ENCODE measurements around the genes HP and PMFBP1.

DNA sequence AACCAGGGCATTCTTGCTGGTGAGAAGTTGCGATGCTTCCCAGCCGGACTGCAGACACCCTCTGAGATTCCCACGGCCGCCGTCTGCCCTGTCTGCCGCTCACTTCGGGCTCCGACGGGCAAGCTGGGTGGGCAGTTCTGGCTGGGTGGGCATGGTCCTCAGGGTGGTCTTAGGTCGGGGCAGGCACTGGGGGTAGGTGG lies 592 bp downstream of the IL34 start:
- PRO-cap, 7 experiments: no peak in any of the 7 experiments

GRCh38 chr16:70708405-70708841 lies 22.6 kb upstream of the MTSS2 start:
- PRO-cap, 7 experiments: no peak in any of the 7 experiments

- PRO-cap, 7 experiments: no peak in any of the 7 experiments
Observed at GRCh38 chr16:70726963-70727281, 41.1 kb upstream of the MTSS2 start.

DNA sequence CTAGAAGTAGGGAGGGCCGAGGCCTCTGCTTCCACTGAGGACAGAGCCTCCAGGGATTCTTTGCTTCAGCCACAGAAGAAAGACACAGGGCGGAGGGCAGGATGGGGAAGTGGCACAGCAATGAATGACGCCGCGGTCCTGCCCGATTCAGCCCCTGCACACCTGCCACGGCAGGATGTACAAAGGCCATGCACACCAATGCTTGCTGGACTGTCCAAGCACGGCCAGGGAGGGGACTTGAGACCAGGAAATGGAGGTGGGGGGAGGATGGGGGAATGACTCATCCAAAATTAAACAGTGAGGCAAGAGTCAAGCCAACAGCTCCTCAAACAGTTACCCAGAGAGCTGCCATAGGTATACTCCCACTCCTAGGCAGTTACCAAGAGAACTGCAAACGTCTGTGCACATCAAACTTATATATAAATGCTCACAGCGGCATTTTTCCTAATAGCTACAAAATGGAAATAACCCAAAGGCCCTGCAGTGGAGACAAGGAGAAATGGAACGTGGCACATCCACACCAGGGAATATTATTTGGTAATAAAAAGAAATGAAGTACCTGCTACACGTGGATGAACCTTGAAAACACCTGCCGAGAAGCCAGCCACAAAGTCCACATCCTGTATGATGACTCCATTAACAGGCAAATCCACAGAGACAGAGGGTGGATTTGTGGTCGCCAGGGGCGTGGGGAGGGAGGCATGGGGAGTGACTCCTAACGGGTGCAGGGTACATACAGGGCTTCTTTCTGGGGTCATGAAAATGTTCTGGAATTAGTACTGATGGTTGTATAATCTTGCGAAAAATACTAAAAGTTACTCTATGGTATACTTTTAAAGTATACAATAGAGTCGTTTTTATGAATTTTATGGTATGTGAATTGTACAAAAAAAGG lies 54.1 kb downstream of the VAC14 start:
- PRO-cap, 7 experiments: no peak in any of the 7 experiments

- PRO-cap, 7 experiments: peak in 1 of 7 experiments; most common plus-strand start chr16:71426485 (in 1); most common minus-strand start chr16:71426426 (in 1)
Observed at GRCh38 chr16:71425767-71427142, 15.6 kb downstream of the TLE7 start.

DNA sequence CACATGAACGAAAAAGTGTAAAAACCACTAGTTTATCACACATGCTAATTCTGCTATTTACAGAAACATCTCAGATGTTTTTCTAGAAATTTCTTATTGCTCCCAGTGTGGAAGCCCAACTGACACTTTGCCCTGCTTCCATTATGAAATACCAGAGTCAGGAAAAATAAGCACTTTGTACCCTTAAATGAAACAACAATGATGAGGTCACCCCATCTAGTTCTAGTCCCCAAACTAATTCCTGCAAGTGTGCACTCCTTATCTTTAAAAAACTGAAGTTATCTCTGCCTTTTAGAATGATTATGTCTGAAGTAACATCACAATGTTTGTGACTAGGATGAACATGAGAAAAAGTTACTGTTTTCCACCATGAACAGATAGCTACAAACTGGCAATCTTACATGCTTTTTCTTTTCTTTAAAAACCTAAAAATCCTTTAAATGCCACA lies 18.6 kb downstream of the TAT start:
- PRO-cap, 7 experiments: no peak in any of the 7 experiments

DNA sequence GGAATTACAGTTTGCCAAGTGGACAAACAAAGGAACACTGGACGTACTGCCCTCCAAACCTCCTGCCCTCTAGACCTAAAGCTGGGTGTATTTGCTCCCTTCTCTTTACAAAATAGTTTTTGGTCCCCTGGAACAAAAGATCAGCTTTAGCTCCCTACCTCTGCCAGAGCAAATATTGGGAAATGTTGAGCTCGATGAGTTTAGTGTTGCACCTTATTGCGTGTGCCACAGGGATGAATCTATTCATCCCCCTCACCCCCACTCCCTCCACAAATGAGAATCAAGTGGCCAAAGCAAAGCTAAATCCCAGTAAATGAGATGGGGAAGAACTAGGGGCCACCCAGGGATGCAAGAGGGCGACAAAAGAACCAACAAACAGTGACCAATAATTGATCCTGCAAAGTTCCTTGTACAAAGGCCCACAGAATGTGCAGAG lies 17.2 kb upstream of the TAT start:
- PRO-cap, 7 experiments: no peak in any of the 7 experiments

GRCh38 chr16:71628686-71629173 lies 2.7 kb downstream of the MARVELD3 start:
- PRO-cap, 7 experiments: no peak in any of the 7 experiments

DNA sequence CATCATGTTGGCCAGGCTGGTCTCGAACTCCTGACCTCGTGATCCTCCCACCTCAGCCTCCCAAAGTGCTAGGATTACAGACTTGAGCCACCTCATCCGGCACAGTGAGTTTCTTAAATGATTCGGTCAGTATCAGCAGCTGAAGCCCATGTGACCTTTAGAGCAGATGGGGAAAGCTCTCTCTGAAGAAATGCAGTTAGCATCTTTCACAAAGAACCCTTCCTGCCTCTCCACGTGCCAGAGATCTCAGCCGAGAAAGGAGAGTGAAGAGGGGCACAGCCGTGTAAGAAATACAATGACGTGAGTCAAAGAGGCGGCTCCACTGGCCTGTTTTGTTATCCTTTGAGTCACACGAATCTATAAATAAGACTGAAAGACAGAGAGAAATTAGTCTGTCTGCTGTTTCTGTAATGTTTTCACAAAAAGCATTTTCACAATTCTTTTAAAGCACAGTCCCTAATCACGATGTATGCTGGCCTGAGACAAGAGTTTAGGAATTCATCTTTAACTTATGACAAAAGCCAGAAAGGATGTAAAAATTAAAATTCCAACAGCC lies 8.0 kb upstream of the AP1G1 start:
- PRO-cap, 7 experiments: peak in 7 of 7 experiments; most common plus-strand start position 390 of the sequence (in 7); most common minus-strand start position 248 of the sequence (in 2)

GRCh38 chr16:71851965-71852648 lies 6.3 kb downstream of the ATXN1L start:
- PRO-cap, 7 experiments: no peak in any of the 7 experiments

- PRO-cap, 7 experiments: no peak in any of the 7 experiments
Observed at GRCh38 chr16:72025419-72026055, 17.0 kb downstream of the DHODH start.

DNA sequence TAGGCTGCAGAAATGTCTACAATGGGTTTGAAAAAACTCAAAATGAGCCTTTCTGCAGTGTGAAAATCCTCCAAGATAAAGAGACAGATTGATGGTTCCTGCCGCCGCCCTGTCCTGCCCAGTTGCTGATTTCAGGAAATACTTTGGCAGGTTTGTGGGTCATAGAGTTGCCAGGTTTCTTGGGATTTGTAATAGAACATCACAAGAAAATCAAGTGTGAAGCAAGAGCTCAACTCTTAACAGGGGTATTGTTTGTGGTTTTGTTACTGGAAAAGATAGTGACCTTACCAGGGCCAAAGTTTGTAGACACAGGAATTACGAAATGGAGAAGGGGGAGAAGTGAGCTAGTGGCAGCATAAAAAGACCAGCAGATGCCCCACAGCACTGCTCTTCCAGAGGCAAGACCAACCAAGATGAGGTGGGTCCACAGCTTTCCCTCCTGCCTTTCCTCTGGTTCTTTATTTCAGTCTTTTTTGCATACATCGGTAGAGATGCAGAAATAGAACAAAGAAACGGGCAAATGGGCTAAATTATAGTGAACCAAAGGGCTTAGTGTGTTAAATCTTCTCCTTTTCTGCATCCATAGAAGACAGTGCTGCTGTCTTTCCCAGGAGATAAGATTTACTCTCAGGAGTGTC lies at the start of gene HP:
HP (plus strand) TSS at position 266 of the 638 bp plus-strand sequence.
- PRO-cap, 7 experiments: no peak in any of the 7 experiments

DNA sequence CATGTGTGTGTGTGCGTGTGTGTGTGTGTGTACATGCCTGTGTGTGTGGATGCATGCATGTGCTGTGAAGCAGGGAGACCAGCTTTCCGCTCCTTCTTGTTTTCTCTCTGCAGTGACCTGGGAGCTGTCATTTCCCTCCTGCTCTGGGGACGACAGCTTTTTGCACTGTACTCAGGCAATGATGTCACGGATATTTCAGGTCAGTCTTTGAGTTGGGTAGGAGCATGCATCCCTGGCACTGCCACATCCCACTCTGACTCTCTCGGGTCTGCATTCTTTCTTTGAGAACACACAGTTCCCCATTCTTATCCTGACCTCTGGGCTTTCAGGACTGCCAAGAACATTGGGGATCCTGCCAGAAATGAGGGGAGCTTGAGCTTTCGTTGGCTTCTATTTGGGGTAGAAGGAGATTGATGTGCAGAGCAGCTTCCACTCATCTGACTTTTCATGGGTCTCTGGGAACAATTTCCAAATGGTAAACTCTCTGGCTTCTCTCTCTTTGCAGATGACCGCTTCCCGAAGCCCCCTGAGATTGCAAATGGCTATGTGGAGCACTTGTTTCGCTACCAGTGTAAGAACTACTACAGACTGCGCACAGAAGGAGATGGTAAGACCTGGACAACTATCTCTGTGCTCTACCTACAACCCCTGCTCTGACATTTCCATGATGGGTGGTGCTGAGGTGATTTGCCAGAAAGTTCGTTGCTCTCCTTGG lies 10.9 kb downstream of the HPR start:
- PRO-cap, 7 experiments: no peak in any of the 7 experiments

GRCh38 chr16:72172081-72172828 lies at the start of gene PMFBP1:
Gene PMFBP1, minus strand, starts transcription at chr16:72172155.
- PRO-cap, 7 experiments: no peak in any of the 7 experiments

GRCh38 chr16:72291283-72292068 lies 119.5 kb upstream of the PMFBP1 start:
- PRO-cap, 7 experiments: no peak in any of the 7 experiments

- PRO-cap, 7 experiments: peak in 7 of 7 experiments; most common plus-strand start chr16:72787606 (in 2); most common minus-strand start chr16:72787555 (in 7)
Observed at GRCh38 chr16:72787388-72788302, 260.3 kb downstream of the ZFHX3 start.

DNA sequence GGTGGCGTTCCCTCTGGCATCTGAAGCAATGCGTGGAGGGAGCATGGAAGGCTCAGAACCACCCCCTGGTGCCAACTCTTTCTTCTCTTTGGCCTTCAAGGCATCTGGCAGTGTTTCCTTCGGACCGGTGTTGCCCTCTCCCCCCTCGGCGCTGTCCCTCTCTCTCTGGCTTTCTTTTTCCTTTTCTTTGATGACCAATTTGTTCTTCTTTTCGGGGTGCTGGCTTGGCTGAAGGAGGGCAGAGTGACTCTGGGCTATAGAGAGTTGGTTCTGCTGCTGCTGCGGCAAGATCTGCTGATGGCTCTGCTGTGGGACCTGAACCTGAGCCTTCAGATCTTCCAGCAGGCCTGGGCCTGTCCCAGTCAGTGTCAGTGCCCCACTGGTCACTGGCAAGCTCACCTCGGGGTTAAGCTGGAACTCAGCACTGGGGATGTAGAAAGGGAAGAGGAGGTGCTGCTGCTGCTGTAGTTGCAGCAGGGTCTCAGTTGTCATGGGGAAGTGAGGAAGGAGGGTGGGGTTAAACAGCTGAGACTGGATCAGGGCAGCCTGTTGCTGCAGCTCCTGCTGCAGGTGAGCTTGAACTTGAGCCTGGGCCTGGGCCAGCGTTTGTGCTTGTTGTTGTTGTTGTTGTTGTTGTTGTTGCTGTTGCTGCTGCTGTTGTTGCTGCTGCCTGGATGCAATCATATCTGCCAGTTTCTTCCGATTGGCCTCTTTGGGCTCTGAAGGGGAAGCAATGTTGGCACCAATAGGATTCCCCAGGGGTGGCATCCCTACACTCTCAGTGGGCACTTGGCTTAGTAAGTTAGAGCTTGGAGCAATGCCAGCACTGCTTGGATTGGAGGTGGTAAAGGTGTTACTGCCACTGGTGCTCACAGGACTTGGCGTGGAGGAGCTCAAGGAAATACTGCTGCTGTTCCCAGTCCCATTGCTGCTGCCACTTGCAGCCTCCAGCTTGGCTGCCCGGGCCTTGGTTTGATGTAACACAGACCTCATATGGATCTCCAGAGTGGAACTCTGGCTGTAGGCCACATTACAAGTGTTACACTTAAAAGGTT lies 250.8 kb downstream of the ZFHX3 start:
- PRO-cap, 7 experiments: no peak in any of the 7 experiments

GRCh38 chr16:72853433-72854024 lies 194.4 kb downstream of the ZFHX3 start:
- PRO-cap, 7 experiments: no peak in any of the 7 experiments

DNA sequence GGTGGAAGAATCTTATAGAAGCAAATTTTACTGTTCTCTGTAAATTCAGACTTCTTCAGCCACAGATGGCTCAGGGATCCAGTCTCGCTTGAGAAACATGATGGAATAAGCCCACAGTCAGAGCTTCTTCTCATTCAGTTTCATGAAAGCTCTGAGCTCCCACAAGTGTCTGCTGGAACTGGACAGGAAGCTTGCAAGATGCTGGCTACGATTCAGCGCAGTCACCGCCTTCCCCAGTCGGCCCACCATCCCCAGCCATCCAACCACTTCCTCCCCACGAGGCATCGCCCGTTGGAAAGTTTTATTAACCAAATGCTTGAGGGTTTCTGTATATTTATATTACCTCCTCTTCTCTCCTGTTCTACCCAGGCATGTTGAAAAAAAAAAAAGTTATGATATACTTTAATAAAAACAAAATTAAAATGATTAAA lies 171.7 kb downstream of the ZFHX3 start:
- PRO-cap, 7 experiments: no peak in any of the 7 experiments

DNA sequence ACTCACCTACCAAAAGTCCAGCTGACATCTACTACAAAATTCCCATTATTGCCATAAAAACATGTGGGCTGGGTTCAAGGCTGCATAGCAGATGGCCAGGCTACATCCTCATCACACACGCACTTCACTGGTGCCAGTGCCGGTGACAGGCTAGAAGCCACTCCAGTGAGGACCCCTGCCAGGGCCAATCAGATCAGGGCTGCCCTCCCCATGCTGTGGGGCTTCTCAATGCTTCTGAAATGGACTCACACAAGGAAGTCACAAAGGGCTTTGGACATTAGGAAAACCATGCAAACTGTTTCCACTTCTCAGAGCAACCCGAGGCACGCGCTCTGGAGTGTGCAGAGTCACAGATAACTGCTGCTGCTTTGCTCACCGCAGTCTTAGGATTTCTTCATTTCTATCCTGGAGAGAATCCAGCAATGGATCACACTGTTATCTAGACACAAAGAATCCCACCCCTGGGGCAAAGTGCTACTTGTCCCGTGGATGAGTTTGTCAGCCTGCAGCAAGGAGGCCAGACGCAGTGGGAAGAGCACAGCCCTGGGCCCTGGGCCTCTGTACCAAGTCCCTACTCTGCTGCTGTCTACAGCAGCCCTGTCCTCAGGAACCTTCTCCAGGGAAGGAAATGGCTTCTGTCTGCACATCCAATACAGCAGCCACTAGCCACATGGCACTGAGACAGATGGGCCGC lies 169.6 kb downstream of the ZFHX3 start:
- PRO-cap, 7 experiments: no peak in any of the 7 experiments